ENCODE measurements around the gene PIM1.

GRCh38 chr6:36944493-36944917 is 10.0 kb upstream of the PI16 start:
- RRBS: no CpG with 5 or more reads among the region's 5 CpGs

DNA sequence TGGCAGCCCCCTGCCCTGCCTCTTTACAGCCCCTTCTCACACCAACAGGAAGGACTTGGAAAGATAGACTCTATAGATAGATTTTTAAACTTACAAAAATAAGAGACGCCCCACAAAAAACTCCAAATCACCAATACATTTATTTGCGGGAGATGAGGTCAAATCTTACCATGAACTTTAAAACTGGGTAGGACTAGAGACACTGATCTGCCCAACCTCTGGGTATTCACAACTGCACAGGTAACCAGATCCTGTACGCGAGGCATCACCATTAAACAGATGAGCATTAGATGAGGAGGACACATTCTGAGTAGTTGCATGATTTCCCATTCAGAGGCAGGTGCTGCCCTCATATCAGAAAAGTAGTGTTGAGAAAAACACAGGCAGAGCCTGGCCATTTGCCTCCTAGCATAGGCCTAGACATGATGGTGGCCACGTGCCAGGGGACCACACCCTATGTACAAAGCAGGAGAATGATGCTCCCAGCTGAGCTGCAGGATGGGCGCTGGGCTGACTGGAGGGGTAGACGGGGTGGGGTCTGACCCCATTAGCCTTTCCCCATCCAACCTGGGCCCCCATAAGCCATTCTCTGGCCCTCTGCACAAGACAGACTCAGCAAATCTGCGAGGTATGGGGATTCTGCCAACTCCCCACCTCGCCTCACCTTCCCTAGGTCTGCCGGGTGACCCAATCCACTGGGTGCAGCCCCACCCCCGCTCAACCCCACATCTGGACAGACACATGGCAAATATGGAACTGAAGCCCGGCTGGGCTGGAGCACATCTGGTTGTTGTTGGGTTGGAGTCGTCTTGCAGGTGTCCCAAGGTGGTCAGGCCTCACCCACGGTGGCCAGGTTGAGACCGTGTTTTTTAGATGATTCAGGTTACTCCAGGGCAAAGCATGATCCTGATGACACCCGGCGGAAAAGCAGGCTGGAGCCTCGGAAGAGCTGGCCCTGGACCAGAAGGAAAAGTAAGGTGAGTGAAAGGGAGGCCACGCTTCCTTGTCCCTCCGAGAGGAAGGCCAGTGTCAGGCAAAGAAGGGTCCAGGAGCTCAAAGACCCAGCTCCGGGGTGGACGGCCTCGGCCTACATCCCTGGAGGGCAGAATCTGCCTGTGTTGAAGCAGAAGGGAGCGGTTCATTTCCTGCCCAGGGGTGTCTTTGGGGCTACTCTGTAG is 13.9 kb downstream of the PI16 start:
- RRBS: 95% methylated on average over 2 of the region's 24 CpGs

GRCh38 chr6:36975514-36975921 is 10.5 kb downstream of the MTCH1 start:
- RRBS: no CpG with 5 or more reads among the region's 6 CpGs

DNA sequence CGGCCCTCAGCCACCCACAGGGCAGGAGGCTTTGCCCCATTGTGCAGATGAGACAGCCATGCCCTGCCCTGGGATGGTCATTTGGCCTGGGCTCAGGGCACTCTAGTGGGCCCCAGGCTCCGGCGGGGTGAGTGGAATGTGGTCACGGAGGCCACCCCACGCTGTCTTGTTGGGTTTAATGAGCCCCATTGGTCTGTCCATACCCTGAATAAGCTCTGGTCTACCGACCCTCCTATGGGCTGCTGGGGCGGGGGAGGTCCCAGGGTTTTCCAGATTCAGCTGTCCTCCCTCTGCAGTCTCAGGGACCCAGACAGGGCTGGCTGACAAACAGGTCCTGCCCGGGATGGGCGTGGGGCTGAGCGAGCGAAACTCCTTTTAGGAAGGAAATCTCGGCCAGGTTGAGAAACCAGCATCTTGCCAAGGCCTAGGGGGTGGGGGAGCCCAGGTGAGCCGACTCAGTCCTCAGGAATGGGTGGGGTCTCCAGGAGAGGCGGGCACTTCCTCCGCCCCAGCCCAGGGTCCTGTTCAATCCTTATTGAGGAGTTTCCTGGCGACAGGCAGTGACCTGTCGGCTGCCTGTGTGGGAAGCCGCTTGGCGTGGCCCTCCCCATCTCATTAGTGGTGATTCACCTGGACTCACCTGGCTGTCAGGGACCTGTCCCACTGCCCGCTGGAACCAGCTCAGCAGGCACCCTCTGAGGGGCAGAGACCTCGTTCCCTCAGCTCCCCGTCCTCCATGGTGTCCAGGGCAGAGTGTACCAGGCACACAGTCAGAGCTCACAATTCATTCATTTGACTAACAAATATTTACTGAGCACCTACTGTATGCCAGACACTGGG is 50.9 kb downstream of the FGD2 start:
- RRBS: no CpG with 5 or more reads among the region's 22 CpGs

DNA sequence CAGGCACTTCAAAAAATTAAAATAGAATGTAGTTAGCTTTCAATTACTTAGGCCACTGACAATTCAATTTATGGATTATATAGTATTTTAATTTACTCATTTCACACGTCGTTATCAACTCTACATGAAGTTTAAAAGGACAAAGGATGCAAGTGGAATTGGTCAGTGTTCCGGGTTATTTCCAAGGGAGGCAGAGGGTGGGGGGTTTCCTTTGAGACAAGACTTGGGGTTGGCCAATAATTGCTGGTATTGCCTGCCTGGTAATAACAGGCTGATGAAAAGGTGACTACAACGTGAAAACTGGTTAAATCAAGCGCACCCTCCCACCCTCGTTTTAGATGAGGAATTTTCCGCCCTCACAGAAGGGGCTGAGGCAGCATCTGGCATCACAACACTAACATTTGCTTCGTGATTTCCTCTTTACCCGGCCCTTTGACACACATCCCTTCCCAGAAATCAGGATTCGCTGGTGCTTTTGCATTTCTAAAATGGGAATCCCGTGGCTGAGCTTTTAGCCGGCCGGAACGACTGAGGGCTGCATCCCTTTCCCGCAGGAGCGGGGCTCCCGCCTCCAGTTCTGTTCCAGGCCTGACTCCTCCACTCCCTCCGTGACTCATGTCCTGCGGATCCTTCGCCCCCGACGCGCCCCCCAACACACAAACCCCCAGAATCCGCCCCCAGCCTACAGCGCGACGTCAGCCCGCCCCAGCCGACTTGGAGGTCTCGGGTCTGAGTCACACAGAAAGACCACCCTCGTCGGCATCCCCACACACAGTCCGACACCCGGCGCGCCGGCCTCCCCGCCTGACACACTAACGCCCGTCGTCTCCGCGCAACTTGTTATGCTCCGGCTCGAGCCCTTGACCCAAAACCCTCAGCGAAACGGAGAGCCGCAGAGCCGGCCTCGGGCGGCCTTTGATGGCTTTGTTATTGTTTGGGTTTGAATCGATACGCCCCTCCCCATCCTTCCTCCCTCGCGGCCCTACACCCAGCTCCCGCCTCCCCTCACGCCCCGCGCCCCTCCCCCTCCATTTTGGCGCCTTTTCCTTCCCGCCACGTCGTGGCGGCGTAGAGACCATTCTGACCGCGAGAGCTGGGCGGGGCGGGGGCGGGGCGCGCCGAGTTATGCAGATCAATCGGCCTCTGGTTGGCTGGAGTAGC is 793 bp upstream of the PIM1 start:
- RRBS: 2% methylated on average over 16 of the region's 74 CpGs

DNA sequence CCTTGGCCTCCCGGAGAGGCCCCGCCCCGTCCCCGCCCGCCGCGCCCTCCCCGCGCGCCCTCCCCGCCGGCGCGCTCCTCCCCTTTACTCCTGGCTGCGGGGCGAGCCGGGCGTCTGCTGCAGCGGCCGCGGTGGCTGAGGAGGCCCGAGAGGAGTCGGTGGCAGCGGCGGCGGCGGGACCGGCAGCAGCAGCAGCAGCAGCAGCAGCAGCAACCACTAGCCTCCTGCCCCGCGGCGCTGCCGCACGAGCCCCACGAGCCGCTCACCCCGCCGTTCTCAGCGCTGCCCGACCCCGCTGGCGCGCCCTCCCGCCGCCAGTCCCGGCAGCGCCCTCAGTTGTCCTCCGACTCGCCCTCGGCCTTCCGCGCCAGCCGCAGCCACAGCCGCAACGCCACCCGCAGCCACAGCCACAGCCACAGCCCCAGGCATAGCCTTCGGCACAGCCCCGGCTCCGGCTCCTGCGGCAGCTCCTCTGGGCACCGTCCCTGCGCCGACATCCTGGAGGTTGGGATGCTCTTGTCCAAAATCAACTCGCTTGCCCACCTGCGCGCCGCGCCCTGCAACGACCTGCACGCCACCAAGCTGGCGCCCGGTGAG is at the start of gene PIM1:
Gene PIM1 (plus strand): TSS at position 87 of the 597 bp plus-strand sequence.
- RRBS: 1% methylated on average over 28 of the region's 71 CpGs

GRCh38 chr6:37172806-37173684 is 3.1 kb downstream of the PIM1 start:
- RRBS: no CpG with 5 or more reads among the region's 10 CpGs

DNA sequence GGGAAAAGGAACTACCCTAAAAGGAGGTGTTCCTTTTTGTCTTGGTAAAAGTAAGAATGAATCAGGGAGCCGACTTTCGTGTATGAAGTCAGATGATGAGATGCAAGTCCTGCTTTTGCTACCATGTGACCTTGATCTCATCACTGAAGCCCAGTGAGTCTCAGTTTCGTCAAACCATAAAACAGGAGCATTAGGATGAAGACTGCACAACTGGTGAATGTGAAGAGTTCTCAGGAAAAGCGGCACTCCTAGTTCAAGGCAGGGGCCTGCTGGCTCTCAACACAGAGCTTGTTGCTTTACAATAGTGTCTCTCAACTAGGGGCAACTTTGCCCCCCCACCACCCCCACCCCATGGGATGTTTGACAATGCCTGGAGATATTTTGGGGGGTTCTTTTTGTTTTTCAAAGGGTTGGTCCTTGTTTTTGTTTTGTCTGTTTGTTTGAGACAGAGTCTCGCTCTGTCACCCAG is 40.9 kb downstream of the PIM1 start:
- RRBS: no CpG with 5 or more reads among the region's 5 CpGs

- RRBS: no CpG with 5 or more reads among the region's 10 CpGs
Measured at GRCh38 chr6:37496825-37497678, 2.6 kb downstream of the CCDC167 start.

GRCh38 chr6:37807553-37808172 is 11.9 kb upstream of the ZFAND3 start:
- RRBS: 74% methylated on average over 2 of the region's 7 CpGs

DNA sequence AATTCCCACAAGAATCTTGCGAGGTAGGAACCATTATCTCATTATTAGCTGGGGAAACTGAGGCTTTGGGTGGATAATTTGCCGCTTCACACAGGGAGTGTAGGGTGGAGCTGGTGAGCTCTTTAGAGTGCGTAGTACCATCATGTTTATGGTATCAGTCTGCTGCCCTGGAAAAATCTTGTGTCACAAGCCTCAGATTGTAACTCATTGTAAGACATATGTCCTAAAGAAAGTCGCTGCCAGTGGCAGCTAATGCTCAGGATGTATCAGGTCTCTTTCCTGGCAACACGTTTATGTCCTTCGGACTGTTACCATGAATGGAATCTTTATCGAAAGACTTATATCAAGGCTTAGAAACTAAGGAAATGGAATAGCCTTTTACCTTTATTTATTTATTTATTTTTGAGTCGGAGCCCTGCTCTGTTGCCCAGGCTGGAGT is 1.9 kb downstream of the ZFAND3 start:
- RRBS: no CpG with 5 or more reads among the region's 8 CpGs

DNA sequence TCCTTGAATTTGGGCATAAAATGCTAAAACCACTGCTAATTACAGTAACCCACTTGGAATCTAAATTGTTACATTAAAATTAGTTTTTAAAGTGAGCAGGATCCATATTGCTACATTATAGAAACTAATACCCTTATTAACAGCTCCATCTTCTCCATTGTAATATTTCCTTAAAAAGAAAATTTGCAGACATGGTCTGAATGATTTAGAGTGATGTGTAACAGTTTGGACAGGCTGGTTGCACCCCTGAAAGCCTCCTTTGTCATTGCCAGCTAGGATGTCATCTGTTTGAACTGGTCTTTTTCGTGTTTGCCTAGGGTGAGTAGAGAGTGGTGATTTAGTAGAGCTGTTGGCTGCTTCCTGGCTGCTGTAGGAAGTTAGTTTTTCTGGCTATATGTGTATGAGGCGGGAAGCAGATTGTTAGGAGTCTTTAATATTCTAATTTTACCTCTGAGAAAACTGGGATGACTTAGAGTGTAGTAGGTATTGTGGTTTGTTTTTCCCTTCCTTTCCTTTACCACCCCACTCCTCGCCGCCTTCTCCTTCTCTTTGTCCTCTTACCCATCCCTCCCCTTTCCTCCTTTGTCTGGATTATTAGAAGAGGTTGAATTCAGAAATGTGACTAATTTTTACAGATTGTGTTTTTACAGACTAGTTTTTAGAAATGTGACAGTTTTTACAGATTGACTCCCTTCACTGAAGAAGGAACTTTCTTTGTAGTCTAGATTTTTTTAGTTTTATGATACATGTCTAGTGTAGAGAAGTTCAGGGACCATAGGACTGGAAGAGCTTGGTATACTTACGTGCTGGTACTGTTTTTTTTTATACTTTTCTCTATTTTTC is 101.3 kb downstream of the ZFAND3 start:
- RRBS: no CpG with 5 or more reads among the region's 5 CpGs

GRCh38 chr6:38063185-38063970 is 243.9 kb downstream of the ZFAND3 start:
- RRBS: no CpG with 5 or more reads among the region's 3 CpGs

DNA sequence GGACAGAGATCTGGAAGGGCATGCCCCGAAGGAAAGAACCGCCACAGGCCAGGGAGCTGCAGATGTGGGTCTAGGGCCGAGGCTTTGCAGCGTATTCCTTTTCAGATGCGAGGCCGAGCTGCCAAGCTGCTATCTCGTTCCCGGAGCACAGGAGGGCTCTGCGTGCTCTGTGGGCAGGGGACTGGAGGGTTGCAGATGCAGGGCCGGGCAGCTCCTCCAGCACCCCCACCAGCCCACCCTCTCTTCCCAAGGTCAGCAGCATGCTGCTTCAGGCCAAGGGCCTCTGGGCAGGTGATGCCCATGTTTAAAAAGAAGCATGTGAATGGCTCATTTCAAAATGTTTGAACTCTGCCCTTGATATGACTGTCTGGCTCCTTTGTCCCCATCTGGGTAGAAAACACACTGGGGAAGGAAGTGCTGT is 353.2 kb downstream of the ZFAND3 start:
- RRBS: 100% methylated on average over 3 of the region's 10 CpGs

DNA sequence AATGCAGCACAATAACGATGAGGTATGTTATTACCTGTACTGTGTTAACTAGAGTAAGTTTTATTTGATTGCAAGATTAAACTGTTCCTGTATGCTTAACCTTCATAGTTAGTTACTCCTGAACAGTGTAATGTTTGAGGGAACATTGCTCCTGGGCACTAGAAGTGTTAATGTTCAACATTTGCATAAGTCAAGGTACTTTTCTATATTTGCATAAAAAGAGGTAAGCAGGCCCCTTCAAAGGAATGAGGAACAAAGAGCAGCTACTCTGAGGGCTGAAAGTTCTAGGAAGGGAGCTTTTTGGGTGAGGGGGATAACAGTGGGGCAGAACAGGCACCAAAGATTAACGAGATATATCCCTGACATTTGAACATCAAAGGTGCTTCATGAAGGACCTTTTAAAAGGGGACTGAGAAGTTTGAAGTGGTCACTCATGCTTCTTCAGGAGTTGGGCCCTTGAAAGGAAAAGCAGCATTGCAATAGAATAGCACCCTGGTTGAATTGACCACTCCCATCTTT is 211.9 kb downstream of the BTBD9 start:
- RRBS: no CpG with 5 or more reads among the region's 2 CpGs

DNA sequence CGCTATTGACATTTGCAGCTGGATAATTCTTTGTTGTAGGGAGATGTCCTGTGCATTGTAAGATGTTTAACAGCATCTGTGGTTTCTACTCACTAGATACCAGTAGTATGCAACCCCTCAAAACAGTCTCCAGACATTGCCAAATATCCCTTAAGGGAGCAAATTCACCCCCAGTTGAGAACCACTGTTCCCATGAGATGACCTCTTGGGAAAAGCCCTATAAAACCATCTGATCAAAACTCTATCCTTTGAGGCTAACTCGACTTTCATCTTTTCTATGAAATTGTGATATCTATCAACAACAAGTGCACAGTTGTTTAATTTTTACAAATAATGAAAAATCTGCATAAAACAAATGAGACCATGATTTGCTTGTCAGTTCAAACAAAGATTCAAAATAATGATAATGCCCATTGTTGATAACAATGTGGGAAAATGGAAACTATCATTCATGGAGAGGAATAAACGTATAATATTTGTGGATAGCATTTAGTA is 74.4 kb downstream of the BTBD9 start:
- RRBS: no CpG with 5 or more reads among the region's 3 CpGs

DNA sequence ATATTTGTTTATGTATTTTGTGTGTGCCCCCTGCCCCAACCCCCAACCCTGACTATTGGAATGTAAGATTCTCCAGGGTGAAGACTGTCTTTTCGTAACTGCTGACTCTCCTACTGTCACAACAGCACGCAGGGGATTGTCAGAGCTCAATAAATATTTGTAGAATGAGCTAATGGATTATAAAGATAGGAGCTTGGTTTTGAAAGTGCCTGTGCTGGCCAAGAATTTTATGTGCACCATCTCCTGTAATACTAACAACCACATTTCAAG is 74.0 kb upstream of the GLP1R start:
- RRBS: no CpG with 5 or more reads among the region's 2 CpGs

DNA sequence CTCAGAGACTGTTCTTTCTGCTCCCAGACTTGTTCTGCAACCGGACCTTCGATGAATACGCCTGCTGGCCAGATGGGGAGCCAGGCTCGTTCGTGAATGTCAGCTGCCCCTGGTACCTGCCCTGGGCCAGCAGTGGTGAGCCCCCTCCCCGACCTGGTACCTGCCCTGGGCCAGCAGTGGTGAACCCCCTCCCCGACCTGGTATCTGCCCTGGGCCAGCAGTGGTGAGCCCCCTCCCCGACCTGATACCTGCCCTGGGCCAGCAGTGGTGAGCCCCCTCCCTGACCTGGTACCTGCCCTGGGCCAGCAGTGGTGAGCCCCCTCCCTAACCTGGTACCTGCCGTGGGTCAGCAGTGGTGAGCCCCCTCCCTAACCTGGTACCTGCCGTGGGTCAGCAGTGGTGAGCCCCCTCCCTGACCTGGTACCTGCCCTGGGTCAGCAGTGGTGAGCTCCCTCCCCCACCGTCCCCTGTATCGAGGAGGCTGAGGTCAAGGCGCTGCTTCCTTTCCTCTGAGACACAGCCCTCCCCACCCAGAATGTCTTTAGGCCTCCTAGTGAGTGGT is 8.9 kb downstream of the GLP1R start:
- RRBS: no CpG with 5 or more reads among the region's 13 CpGs

GRCh38 chr6:39184780-39185805 is 44.2 kb downstream of the KCNK5 start:
- RRBS: 91% methylated on average over 2 of the region's 8 CpGs

DNA sequence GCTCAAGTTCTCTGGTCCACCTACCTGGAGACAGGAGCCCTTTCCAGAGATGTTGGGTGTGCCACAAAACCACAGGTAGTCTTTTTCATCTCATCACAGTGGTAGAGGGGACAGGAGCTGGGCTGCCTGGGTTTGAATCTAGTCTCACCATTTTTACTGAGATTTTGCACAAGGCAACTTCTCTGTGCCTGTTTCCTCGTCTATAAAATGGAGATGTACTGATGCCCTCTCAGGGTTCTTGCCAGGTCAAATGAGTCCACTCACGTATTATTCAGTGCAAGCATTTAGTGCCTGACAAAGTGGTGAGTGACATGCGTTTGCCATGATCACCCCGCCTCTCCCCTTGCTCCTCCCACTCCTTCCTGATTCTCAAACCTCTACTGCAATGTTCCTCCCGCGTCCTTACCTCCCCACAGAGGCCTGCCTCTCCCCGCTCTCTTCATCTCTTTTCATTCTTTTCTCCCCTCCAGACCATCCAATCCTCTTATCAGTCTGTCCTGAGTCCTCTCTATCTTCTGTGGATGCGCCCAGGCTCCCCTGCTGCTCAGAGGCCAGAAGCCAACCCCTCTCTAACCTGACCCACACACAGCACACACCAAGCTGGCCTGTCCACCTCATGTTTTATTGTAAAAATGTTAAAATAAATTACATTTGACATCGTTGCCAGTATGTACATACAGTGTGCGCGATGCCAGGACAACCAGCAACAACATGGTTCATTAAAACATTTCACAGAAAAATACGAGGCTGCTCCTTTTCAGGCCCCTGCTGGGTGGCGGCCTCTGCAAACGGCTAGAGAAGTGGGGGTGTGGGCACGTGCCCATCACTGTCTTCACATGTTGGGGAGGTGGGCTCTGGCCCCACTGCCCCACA is 40.7 kb downstream of the KCNK5 start:
- RRBS: no CpG with 5 or more reads among the region's 15 CpGs